ENCODE data around the genes SPTBN5, PLA2G4D, CCNDBP1 and EPB42.

DNA sequence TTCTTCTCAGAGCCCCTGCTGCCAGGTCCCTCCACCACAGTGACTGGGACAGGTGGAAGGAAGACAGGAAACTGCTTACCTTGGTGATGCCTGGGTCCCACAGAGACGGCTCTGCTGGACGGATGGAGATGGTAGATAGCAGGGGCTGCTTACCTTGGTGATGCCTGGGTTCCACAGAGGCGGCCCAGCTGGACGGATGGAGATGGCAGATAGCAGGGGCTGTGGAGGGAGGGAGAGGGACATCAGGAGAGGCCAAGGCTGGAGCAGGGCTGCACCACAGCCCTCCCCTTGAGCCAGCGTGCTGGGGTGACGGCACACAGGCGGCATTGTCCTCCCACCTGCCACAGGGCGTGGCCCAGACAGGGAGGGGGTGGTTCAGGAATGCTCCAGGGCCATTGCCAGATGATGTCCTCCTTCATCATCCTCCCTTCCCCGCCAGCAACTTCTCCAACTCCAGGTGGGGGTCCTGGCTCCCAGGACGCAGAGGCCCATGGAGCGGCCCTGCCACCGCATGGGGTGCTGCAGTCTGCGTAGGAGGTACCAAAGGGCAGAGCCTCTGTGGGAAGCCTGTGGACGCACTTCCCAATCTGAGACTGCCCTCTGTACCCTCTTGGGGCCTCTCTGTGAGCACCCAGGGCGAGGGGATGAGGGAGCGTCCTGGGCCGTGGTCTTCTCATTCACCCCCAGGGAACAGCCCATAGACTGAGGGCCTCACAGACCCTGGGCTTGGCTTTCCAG lies at the start of gene SPTBN5:
TSS of gene SPTBN5 (minus strand) at position 308 of the 738 bp plus-strand sequence.
- PRO-cap = no peak

- PRO-cap = no peak
Observed at GRCh38 chr15:41896669-41897160, 2.9 kb upstream of the SPTBN5 start.

- PRO-cap = no peak
Observed at GRCh38 chr15:41926528-41927245, 32.8 kb upstream of the SPTBN5 start.

- PRO-cap = no peak
Observed at GRCh38 chr15:41965794-41966866, 6.2 kb downstream of the EHD4 start.

DNA sequence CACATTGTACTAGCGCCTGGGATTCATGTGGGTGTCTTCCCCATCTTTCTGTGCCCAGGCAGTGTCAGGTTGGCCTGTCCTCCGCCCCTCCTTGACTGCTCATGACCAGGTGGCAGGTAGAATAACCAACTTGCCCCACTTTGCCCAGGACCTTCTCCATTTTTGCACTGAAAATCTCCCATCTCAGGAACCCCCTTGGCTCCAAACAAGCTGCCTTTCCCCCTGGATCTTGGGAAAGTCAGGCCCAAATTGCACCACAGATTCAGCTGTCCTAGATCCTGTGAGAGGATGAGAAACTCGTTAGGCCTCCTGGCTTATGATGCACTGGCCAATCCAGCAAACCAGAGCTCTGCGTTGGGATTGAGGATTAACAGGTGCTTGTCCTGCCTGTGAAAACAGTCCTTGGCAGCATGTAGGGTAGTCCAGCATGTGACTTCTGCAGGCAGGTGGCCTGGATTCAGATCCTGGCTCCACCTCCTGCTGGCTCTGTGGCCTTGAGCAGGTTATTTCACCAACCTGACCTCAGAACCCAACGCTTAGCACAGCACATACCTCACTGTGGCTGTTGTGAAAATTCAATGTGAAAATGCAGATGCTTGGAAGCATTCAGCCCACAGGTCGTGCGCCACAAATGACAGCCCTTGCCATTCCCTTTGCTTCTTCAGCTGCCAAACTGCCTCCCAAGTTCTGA lies 33.7 kb downstream of the PLA2G4D start:
- PRO-cap = no peak

- PRO-cap = no peak
Observed at GRCh38 chr15:42094388-42094643, at the start of gene PLA2G4D. PLA2G4D (minus strand) TSS chr15:42094562.

DNA sequence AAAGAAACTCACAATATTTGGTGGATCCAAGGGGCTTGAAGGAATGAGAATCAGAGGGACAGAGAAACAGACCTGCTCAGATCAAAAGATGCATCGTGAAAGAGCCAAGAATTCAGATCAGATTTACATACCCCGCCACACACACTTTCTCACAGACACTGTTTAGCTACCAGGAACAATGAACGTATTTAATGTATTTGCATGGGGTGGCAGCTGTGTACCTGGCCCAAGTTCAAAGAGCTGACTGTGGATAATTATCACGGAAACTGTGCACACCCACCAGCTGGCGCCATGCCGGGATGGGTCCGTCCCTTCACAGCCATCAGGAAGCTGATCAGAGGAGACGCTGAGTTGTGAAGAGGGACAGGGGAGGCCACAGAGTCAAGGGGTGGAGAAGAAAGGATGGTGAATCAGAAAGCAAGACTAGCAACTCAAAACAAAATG lies 13.0 kb upstream of the PLA2G4D start:
- PRO-cap = no peak

GRCh38 chr15:42141845-42142259 lies 14.6 kb downstream of the PLA2G4F start:
- PRO-cap = no peak

DNA sequence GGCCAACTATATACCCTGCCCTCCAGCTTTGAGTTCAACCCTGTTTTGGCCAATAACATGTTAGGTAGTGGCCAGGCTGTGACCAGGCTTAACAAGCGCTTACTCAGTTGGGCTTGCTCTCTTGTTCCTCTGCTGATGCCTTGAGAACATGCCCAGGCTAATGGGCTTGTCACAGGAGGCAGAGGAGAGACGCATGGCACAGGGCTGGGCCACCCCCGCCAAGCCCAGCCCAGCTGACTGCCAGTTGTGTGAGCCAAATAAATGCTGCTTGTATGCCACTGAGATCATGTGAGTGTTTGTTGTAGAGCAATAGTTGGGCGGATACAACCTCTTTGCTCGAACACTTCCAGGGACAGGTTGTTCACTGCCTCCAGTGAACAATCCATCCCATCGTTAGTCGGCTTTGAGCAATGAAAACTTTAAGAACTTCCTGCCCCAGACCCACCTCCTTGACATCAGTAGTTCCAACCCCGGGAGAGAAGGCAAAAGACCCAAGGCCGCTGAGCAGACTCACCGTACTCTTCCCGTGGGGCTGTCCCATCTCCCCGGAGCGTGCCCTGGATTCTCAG lies 4.2 kb downstream of the PLA2G4F start:
- PRO-cap = no peak

DNA sequence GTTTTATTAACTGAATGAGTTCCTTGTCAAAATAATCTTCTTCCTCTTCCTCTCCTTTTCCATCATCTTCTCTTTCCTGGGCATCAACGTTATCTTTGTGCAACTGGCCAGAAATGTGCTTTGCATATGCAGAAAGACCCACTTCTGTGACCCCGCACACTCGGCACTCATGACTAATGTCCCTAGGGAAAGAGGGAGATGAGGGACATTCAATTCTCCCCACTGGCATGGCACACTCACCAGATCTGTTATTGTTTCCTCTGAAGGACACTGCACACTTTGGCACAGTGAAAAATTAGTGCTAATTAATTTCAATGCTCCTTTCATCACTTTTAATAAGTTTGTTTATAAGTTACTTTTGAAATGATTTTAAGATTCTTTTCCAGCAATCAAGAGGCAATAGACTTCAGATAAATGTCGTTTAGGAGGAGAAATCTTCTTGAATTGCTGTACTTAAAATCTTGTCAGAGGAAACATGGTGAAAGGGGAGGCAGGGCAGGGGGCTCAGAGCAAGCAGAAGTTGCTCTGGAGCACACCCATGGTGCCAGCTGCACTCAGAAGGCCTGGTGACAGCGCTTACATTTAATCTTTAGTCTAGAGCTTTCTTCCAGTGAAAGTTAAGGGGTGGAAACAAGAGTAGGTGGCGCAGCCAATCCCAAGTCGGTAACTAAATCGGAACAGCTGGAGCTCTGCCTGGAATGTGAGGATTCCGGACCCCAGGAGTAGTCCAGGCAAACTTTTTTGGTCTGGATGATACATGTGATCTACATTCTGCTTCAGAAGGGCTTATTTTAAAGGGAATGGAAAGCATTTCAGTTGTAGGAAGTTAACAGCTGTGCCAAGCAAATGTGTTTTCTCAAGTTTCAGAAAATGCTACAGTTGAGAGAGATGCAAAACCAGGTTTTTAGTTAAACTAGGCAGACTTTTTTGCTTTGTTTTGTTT lies 33.7 kb downstream of the ZNF106 start:
- PRO-cap = bidirectional peak, plus-strand start at position 698 of the sequence, minus-strand start at position 556 of the sequence

DNA sequence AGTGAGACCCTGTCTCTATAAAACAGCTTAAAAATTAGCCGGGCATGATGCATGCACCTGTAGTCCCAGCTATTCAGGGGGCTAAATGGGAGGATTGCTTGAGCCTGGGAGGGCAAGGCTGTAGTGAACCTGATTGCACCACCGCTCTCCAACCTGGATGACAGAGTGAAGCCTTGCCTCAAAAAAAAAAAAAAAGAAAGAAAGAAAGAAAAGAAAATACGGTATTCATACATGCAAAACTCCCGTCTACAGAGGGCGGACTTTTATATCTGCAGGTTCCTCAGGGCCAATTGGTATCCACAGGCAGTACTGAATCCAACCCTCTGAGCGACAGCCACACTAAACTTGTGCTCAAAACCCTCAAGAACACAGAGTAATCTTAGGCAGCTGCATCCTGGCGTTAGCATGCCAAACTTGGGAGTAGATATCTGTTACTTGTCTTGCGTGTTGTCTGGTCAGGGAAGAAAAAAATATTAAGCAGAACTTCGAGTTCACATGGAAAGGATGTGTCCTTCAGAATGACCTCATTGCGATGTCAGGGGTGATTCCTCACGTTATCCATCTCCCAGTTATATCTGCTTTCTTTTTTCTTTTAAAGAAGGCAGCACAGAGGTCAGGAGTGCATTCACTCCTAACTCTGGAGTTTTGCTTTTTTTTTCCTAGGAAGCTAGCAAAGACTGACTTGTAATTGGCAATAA lies 12.8 kb downstream of the SNAP23 start:
- PRO-cap = no peak

GRCh38 chr15:42774540-42774743 lies 37.5 kb upstream of the CDAN1 start:
- PRO-cap = no peak

DNA sequence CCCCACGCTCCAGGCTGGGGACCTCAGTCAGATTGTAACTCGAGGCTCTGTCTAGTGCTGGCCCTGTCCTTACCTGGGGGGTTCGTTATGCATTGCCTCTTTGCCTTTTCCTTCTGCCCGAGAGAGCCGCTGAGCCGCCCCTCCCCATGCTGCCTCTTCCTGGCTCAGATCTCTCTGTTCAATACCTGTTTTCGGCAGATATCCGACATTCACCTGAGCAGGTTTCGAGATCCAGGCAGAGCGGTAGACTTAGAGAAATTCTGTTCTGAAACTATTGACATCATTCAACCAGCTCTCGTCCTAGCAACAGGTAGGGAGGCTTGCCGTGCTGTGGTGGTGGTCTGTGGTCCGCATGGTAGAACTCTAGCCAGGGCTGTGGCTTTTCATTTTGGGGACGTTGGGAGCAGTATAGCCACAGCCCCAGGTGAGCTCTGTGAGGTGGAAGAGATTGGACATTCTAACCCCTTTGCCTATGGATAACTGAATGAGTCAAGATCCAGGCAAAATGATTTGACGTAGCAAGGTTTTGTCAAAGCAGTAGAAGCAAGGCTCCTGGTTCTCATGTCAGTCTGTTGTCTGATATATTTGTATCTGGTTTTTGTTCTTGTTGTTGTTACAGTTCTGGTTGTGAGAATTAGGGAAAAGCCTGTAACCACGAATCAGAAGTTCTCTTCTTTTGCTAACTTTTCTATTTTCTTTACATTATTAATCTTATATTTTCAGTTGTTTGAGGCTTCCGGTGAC lies 845 bp downstream of the TMEM62 start:
- PRO-cap = no peak

- PRO-cap = no peak
Observed at GRCh38 chr15:43176689-43177207, 8.5 kb upstream of the CCNDBP1 start.

GRCh38 chr15:43184946-43185685 lies at the start of gene CCNDBP1:
CCNDBP1 (plus strand) TSS chr15:43185403.
- PRO-cap = unidirectional peak, plus-strand start at chr15:43185421

- PRO-cap = no peak
Observed at GRCh38 chr15:43189721-43190557, 4.7 kb downstream of the CCNDBP1 start.

DNA sequence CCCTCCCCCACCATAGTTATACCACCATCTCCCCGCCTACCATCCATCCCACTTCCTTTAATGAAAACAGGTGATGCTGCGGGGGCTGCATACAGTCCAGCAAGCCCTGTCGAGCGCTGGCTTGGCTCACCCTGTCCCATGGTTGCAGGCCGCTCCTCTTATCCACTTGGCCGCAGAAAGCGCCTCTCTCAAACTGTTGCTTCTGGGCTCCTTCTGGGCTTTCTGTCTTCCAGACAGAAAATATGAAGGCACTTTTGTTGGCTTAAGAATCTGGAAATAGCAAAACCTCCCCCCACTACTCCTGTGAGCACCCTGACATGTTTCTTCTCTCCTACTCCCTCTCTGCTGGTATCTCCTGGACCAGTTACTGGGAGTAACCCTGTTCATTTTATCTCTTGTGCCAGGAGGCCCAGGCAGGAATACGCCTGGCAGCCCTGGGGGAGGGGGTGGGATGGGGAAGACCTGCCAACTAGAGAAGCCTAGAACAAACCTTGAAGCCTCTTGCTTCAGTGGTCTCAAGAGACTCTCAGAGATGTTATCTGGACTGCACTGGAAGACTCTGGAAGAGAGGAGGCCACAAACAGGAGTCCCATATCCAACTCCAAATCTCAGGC lies at the start of gene EPB42:
TSS of gene EPB42 (minus strand) at position 333 of the 614 bp plus-strand sequence.
- PRO-cap = no peak

- PRO-cap = no peak
Observed at GRCh38 chr15:43273990-43274542, 7.3 kb upstream of the TGM5 start.

- PRO-cap = no peak
Observed at GRCh38 chr15:43406129-43407033, 35.5 kb downstream of the TUBGCP4 start.

DNA sequence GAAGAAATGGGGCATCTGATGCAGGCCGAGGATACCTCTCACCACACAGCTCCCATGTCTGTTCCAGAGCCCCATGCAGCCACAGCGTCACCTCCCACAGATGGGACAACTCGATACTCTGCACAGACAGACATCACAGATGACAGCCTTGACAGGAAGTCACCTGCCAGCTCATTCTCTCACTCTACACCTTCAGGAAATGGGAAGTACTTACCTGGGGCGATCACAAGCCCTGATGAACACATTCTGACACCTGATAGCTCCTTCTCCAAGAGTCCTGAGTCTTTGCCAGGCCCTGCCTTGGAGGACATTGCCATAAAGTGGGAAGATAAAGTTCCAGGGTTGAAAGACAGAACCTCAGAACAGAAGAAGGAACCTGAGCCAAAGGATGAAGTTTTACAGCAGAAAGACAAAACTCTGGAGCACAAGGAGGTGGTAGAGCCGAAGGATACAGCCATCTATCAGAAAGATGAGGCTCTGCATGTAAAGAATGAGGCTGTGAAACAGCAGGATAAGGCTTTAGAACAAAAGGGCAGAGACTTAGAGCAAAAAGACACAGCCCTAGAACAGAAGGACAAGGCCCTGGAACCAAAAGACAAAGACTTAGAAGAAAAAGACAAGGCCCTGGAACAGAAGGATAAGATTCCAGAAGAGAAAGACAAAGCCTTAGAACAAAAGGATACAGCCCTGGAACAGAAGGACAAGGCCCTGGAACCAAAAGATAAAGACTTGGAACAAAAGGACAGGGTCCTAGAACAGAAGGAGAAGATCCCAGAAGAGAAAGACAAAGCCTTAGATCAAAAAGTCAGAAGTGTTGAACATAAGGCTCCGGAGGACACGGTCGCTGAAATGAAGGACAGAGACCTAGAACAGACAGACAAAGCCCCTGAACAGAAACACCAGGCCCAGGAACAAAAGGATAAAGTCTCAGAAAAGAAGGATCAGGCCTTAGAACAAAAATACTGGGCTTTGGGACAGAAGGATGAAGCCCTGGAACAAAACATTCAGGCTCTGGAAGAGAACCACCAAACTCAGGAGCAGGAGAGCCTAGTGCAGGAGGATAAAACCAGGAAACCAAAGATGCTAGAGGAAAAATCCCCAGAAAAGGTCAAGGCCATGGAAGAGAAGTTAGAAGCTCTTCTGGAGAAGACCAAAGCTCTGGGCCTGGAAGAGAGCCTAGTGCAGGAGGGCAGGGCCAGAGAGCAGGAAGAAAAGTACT lies 8.2 kb downstream of the MAP1A start:
- PRO-cap = no peak